ENCODE results near the genes VIPR1 and CCDC13.

DNA sequence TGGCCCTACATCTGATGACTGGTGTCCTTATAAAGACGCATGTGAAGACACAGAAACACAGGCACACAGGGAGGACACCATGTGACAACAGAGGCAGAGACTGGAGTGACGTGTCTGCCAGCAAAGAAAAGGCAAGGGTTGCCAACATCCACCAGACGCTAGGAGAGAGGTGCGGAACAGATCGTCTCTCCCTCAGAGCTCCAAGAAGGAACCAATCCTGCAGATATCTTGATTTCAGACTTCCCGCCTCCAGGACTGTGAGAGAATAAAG is 42.8 kb downstream of the CX3CR1 start:
- PRO-cap: no peak

GRCh38 chr3:39250160-39250628 is 29.6 kb downstream of the CX3CR1 start:
- PRO-cap: no peak

- PRO-cap: no peak
Observed at GRCh38 chr3:39410823-39411401, 4.4 kb downstream of the RPSA start.

DNA sequence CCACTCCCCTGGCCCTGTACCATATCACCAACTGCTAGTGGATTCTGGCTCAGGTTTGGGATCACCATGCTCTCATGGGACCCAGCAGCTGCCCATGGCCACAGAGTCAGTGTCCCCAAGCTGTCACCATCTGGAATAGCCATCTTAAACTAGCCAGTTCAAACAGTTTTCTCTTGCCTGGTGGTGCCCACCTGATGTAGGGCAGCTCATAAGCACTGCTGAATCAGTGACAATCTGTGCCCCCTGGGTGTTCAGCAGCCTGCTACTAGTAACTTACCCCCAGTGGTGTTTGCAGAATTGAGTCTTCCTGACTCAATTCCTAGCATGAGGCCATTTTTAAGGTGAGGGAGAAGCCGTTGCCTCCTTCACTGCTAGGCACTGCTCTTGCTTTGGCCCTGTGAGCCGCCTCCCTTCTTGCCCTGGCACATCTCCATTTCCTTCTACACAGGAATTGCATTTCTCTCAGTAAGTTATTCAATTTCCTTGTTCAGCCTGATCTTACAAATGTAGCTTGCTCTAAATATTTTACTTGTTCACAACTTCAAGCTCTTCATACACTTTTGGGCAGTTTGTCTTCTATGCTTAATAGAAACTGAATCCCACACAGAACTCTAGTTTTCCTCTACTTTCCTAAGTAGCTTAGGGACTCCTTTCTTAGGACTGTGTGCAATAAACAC is 8.0 kb downstream of the RPSA start:
- PRO-cap: no peak

DNA sequence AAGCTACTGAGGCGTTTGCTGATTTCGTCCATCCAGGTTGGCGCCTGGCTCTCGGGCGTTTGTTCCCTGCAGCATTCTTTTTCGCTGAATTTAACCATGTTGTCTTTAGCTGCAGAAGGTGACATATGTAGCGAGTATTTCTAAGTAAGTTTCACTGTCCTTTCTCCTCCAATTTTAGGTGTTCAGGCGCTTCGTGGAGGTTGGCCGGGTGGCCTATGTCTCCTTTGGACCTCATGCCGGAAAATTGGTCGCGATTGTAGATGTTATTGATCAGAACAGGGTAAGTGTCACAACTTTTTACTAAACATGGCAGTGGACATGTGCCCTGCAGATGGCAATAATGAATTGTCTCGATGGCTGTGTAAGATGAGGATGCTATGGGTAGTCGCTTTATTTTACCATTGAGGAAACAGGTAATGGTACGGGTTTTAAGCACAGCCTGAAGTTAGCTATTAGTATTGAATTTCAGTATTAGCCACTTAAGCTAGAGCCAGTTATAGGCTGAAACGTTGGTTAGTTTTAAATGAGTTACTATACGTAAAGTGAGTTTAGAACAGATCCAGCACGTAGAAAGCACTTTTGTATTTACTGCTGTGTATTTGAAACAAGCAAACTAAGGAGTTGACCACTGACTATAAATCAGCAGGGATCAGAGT is 701 bp downstream of the RPL14 start:
- PRO-cap: no peak

GRCh38 chr3:41159834-41160166 is 39.5 kb upstream of the CTNNB1 start:
- PRO-cap: no peak

DNA sequence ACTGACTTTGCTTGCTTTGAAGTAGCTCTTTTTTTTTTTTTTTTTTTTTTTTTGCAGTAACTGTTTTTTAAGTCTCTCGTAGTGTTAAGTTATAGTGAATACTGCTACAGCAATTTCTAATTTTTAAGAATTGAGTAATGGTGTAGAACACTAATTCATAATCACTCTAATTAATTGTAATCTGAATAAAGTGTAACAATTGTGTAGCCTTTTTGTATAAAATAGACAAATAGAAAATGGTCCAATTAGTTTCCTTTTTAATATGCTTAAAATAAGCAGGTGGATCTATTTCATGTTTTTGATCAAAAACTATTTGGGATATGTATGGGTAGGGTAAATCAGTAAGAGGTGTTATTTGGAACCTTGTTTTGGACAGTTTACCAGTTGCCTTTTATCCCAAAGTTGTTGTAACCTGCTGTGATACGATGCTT is 40.7 kb downstream of the CTNNB1 start:
- PRO-cap: no peak

DNA sequence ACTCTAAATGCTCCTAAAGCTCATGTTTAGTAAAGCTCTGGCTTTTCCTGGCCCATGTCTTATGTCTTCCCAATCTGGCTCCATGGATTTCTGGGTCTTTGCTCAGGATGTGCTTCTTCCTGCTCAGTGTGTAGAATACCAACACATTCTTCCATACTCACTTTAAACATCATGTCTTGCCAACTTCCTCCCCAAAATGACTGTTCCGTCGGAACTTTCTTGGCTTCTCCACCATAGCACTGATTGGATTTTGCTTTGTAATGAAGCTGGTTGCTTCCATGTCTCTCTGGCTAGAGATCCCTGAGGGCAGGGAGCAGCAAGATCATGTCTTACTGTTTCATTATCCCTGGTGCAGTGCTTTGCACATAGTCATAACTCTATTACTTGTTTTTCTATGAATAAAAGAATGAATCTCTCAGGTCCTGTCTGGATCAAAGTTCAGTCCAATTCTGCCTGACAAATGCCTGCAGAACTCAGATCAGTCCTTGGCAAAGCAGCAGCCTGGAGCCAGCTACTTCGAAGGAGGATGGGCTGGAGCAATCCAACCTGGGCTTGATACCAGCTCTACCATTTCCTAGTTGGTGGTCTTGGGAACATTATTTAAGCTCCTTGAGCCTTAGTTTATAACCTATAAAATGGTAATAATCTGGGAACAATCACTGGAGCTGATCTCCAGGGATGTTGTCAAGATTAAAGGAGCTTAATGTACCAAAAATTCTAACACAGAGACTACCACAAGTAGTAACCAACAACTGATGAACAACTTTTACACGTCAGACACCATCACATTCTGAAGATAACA is 194.2 kb downstream of the CTNNB1 start:
- PRO-cap: no peak

GRCh38 chr3:42051475-42052339 is 39.5 kb upstream of the TRAK1 start:
- PRO-cap: no peak

DNA sequence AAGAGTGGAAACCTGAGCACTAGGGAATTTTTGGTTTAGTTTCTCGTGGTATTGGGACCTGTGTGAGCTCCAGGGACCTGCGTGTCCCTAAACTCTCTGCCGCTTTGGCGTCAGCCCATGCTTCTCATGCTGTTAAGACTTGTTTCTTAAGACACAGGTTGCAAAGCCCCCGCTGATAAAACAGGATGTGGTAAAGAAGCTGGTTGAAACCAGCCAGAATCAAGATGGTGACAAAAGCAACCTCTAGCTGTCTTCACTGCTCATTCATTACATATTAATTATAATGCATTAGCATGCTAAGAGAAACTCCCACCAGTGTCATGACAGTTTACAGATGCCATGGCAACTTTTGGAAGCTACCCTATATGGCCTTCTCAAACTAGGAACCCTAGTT is 64.6 kb downstream of the LYZL4 start:
- PRO-cap: no peak

GRCh38 chr3:42451521-42452304 is 41.3 kb upstream of the LYZL4 start:
- PRO-cap: no peak

GRCh38 chr3:42502124-42503353 is at the start of gene VIPR1:
Gene VIPR1, plus strand, starts transcription at chr3:42502643.
- PRO-cap: unidirectional peak, plus-strand start at chr3:42502643

- PRO-cap: no peak
Observed at GRCh38 chr3:42510271-42510774, 7.9 kb downstream of the VIPR1 start.

DNA sequence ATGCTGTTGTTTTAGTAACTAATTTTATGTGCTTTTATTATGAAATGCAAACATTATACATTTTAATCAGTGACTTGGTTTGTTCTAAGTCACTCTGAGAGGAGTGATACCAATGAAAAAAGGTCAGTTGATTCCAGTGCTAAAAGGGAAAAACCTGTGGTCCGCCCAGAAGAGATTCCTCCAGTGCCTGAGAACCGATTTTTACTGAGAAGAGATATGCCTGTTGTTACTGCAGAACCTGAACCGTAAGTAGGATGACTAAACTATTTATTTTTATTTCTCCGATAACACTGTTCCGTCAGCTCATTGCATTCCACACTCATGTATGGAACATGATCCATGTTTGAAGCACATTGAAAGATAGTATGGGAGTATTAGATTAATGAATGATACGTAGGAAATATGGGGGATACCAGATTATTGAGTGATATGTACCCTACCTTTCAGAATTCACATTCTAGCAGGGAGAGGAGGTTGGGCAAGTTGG is 20.0 kb upstream of the ZBTB47 start:
- PRO-cap: no peak

DNA sequence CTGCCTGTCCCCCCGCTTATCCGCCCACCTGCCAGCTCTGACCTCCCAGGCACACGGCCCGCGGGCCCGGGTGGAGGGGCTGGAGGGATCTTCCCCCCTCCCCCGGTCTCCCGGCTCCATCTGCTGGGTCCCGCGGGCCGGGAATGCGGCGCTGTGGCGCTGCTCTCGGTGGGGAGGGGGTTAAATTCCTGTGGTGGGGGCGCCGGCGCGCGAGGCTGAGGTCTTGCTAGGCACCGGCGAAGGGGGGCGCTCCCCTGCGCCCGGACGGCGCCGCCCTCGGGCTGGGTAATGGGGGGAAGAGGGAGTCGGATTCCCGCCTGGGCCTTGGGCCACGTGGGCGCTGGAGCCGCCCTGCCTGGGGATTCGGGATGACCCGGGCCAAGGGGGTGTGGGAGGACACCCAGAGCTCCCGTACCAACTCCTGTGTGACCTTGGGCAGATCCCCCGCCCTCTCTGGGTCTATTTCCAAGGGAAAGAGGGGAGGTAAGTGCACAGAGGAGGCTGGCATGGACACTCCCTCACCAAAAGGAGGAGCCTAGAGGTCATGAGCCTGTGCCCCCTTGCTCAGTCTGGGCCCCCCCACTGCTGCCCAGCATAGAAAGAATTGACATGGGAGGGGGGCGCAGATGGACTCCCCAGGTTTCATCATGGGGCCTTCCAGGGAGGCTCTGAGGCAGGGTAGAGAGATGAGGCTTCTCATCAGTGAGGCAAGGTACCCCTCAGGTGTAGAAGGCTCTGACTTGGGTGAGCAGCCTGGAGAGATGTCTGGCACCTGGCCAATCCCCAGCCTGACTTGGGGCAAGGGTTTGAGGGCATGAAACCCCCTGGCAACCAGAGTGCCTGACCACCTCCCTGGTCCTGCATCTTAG is 1.4 kb downstream of the ZBTB47 start:
- PRO-cap: unidirectional peak, minus-strand start at position 290 of the sequence; unidirectional peak, minus-strand start at position 455 of the sequence

GRCh38 chr3:42658138-42659316 is 5.0 kb downstream of the ZBTB47 start:
- PRO-cap: no peak

DNA sequence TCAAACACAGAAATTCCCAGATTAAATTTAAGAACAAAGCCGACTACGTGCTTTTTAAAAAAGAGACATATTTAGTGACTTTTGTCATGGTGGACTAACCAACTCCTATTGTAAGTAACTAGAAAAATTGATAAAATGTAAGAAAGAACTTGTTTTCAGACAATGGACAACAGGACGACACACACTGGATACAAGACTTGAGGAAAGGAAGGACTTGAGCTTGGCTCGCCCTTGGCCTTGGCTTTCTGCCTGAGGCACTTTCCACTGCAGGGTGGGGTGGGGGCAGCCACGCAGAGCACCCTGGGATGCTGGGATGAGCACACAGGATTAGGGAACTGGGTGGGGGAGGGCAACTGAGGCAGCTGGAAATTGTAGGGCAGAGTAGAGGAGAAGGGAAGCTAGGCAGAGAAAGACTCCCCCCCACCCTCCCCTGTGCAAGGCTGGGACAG is 25.4 kb upstream of the HHATL start:
- PRO-cap: no peak

- PRO-cap: unidirectional peak, plus-strand start at chr3:42772813; bidirectional peak, plus-strand start at chr3:42773348, minus-strand start at chr3:42773253
Observed at GRCh38 chr3:42772392-42773464, at the start of gene CCDC13. Gene CCDC13, minus strand, starts transcription at chr3:42773253.

DNA sequence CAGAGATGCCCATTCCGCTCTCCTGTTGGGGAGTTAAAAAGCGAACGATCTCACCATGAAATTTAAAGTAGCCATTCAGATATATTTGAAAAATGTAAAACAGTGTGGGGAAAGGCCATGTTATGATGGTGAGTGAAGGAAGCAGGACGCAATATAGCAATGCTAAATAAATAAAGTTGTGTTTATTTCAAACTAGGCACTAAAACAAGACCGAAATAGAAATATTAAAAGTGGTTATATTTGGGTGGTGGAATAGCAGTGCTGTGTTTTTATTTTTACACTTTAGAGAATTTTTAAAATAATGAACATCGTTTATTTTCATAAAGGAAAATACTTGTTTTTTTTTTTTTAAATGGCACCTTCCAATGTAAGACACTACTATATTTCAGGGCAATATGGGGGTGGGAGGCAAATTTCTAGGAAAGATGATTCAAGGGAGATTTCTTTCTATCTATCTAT is 441 bp upstream of the CCDC13 start:
- PRO-cap: no peak

DNA sequence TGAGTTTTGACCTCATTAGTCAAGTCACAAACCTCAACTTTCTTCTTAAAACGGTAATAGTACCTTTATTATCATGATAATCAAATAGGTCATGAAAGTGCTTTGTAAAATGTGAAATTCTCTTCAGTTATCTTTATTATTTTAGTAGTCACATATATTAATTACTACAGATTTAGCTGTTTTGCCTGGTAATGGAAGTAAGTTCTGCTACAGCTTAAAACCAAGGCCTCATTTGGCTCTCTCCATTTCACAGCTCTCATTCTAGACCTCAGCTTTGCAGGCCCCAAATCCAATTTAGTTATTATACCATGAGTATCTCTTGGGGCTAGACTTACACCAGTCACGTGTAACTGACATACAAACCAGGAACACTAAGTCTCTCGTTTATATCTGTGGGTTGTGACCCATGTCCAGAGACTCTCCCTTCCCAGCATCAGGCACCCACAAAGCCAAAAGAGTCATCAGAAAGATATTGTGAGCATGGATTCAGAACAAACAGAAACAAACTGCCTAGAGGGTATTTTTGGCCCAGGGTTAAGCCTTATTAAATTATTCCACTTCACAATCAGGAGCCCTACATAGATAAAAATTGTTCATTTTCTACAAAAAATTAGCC is 5.5 kb upstream of the CCDC13 start:
- PRO-cap: no peak

All from fallopian tube (tissue), 1 donor.